Neuron (in vitro differentiated cells): ENCODE measurements around a stretch of chr2.

DNA sequence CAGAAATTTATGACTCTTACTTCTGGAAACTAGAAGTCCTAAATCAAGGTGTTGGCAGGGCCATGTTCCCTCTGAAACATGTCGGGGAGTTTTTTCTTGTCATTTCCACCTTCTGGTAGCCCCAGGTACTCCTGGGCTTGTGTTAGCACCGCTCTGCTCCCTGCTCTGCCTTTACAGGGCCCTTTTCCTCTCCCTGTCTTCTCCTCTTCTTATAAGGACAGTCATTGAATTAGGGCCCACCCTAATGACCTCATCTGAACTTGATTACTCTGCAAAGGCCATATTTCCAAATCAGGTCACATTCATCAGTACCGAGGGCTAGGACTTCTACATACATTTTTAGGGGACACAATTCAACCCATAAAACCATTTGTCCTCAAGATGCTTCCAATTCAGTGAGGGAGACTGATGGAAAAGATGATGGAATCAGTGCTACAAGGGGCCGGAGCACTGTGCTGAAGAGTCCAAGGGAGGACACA is 40.8 kb downstream of the PRKCE start:
- PRO-cap = no peak

GRCh38 chr2:46000233-46000490 is 297.0 kb upstream of the EPAS1 start:
- PRO-cap = no peak

- PRO-cap = no peak
Measured at GRCh38 chr2:46000491-46001207, 296.6 kb upstream of the EPAS1 start.

- PRO-cap = no peak
Measured at GRCh38 chr2:46024998-46025424, 272.2 kb upstream of the EPAS1 start.

GRCh38 chr2:46259278-46259900 is 37.8 kb upstream of the EPAS1 start:
- PRO-cap = no peak

GRCh38 chr2:46275788-46276428 is 21.3 kb upstream of the EPAS1 start:
- PRO-cap = no peak

GRCh38 chr2:46277260-46277655 is 19.9 kb upstream of the EPAS1 start:
- PRO-cap = no peak

- PRO-cap = no peak
Measured at GRCh38 chr2:46306134-46306792, 9.1 kb downstream of the EPAS1 start.

- PRO-cap = no peak
Measured at GRCh38 chr2:46537629-46538090, 4.6 kb upstream of the RHOQ start.

- PRO-cap = no peak
Measured at GRCh38 chr2:46546886-46547248, 4.5 kb upstream of the ATP6V1E2 start.

DNA sequence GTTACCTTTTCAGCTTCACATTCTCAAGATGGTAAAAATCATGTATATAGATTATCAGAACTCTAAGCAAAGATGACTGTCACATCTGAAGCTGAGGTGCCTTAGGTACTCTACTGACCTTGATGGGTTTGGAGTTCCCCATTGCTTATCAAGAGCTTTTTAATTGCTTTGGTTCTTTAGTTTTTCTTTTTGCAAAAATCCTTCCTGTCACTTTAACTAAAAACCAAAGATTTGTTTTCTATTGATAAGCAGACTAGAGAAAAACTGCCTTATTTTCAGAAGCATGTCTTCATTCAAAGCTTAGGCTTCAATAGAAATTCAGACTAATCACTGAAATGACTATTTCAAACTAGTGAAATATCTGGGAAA is 33.5 kb downstream of the PIGF start:
- PRO-cap = no peak

GRCh38 chr2:46812101-46813322 is 103.1 kb downstream of the MCFD2 start:
- PRO-cap = no peak

DNA sequence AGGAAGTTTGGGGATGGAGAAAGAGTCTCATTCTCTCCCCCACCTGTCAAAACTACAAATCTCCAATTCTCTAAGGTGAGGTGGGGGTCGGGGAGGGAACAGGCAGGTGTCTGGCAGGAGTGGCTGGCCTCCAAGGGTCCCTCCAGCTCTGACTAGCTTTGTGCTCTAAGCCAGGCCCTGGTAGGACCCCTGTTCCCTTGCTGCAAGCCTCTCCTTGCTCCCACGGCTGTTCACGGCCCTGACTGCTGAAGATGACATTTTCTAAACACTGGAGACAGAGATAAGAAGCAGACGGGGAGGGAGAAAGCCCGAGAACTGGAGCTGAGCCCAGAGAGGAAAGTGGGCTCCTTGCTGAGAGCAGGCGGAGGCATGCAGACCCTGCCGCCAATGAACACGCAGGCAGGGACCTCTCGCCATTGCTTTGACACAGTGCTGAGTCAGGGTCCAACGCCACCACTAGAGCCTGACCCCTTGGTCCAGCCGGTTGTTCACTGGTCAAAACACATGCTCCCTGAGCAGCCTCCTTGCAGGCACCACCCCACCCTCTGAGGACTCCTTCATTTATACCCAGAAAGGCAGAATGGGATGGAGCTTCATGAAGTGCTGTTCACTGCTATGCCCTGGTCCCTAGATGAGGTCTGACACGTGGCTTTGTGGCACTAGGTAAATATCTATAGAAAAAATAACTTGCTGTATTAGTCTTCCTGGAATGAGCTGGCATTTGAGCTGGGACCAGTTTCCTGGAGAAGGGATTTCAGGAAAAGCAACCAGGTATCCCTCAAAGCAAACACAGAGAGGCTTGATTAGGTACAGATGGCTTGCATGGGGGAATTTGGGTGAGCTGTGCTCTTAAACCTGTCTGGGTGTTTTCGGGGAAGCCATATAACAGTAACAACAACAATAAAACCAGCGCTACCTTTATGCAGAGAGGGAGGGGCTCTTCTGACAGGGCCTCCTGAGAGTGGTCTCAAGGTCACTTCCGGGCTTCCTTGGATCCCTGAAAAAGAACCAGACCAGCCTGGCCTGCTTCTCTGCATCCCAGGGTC is 65.7 kb downstream of the MCFD2 start:
- PRO-cap = no peak

GRCh38 chr2:46983103-46983627 is 42.1 kb downstream of the TTC7A start:
- PRO-cap = no peak

DNA sequence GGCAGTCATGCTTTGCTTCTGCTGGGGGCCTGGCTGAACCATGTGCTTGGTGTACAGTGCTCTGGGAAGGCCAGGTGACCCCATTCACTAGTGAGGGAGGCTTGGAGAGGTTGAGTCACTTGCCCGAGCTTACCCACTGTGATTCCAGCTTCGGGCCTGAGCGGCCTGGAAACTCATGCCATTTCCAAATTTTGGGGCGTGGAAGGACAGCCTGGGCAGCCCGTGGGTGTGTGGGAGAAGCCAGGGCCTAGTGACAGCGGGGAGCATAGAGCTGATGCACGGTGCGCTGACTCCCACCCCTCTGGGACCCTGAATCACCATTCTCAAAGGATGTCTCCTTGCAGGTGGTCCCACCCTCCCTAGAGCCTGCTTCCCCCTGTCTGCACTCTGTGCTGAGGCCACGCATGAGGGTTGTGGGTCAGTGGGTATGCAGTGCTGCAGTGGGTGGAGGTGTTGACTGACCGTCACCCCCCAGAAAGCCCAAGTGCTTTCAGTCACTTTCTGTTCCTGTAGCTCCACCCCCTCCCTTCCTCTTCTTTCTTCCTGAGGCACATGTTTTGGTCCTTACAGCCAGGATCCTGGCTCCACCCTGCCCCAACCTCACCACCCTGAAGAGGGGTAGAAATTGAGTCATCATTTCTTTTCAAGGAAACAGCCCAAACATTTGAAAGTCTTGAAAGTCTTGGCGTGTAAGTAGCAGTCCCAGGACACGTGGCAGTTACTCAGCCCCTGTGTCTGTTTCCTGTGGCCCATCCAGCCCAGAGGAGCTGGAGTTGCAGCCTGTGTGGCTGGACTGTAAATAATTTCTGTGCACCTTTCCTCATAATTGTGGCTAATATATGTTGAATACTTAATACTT is 43.9 kb downstream of the TTC7A start:
- PRO-cap = no peak

GRCh38 chr2:46994026-46994906 is 53.2 kb downstream of the TTC7A start:
- PRO-cap = no peak

GRCh38 chr2:47035771-47036888 is 95.1 kb downstream of the TTC7A start:
- PRO-cap = no peak

- PRO-cap = no peak
Measured at GRCh38 chr2:47040585-47041078, 99.6 kb downstream of the TTC7A start.

DNA sequence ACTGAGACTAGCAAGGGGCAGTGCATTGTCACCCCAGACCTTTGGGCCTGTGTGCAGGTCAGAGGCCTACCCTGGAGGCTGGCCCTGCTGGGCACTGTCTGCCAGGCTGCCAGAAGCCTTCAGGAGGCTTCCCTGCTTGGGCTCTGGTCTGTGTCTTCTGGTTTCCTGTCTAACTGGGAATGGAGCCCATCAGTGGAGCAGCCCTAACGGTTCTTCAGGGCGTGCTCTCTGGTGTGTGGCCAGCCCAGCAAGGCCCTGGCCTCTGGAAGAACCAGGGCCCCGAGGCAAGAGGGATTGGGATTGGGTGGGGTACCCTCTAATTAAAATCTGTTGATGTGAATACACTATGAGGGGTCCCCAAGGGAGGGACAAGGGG is 98.0 kb downstream of the STPG4 start:
- PRO-cap = no peak

- PRO-cap = no peak
Measured at GRCh38 chr2:47057524-47058034, 97.5 kb downstream of the STPG4 start.